Anterior vena cava (tissue), 1 donor: ENCODE measurements around a stretch of chr3.

DNA sequence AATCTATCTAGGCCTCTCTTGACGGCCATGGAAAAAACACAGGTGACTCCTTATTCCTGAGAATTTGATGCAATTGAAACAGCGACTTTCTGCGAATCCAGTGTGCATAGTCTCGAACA, 33.4 kb downstream of the ZBTB38 start:
- PRO-cap: no peak

- PRO-cap: no peak
Measured at GRCh38 chr3:141412056-141412725, 43.9 kb downstream of the ZBTB38 start.

DNA sequence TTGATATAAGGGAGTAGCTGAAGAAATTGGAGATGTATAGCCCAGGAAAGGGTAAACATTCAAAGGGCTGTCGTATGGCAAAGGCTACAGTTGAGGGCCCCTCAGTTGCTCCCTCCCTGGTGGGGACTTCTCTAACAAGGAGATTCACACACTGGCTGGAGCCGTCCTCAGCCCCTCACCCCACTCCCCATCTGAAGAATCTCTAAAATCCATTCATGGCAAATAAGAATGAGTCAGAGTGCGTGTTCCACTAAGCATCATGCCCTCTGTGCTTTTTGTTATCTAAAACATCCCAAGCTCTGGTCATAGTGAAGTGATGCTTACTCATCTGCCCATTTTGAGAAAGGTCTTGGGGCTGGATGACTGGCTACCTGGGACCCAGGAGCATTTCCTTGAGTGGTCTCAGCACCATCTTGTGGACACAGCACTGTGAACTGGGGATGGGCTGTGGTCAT, 53.2 kb downstream of the ZBTB38 start:
- PRO-cap: bidirectional peak, plus-strand start at position 335 of the sequence, minus-strand start at position 193 of the sequence

DNA sequence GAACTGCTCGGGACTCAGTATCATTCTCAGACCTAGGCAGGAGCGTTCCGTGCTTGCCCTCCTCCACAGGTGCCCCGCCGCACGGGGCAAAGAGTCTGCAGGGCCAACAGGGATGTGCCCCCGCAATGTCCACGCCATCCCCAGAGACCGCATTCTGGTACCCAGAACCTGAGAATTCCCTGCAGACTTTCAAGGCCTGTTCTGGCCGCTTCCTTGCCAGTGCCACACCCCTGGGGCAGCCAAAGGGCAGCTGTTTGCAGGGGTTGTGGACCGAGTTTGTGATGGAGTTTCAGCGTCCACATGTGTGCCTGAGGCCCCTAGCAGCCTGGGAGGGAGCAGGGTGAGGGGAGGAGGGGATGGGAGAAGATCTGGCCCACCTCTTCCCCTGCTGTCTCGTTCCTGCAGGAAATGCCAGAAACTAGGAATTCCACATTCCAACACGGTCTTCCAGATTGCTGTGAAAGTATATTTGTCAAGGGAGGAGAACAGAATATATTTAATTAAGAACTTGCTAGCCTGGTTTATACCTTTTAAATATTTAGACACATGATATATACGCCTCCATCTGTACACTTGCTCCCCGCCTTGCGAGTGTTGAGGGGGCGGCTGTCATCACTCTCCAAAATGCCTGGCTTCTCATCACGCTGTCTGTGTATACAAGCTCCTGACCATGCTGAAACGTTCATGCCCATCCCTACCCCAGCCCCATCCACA, 31.1 kb upstream of the RASA2 start:
- PRO-cap: no peak

DNA sequence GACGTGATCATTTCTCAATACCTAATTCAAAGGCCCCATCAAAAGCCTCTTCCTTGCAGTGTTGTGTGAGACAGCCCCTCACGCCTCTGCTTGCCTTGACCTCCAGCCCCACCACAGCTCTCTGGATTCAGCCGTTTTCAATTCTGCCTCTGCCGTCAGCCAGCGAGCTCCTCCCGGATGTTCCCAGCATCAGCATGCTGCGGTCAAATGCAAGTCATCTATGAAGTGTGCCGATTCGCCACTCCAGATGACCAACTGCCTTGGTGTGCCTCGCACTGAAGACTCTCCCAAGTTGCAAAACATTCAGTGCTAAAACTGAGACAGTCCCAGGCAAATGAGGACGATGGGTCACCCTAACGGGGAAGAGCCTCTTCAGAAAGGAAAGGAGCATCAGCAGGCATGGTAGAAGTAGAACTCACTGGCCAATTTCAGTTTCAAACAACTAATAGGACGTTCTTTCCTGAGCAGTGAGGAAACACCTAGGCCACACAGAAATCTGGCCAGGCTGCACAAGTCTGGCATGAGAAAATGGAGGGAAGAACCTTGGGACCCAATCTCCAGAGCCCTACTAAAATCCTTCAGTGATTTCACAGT, 30.5 kb upstream of the RASA2 start:
- PRO-cap: bidirectional peak, plus-strand start at position 246 of the sequence, minus-strand start at position 172 of the sequence

- PRO-cap: bidirectional peak, plus-strand start at chr3:141487826, minus-strand start at chr3:141487624; unidirectional peak, minus-strand start at chr3:141487893; unidirectional peak, minus-strand start at chr3:141487995
Measured at GRCh38 chr3:141487478-141488267, 846 bp downstream of the RASA2 start.

- PRO-cap: no peak
Measured at GRCh38 chr3:141498602-141499732, 12.1 kb downstream of the RASA2 start.

- PRO-cap: unidirectional peak, minus-strand start at chr3:141660270
Measured at GRCh38 chr3:141660150-141660485, 78.0 kb upstream of the RNF7 start.

DNA sequence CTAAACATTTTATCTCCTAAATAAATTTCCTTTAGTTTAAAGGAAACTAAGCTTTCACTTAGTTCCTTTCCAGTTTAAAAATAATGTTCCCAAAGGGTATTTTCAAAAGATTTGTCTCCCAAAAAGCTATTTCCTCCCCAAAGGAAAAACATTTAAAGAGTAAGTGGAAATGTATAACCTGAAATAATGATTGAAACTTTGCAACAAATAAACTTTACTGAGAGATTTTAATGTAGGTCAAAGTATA, 2.0 kb downstream of the RNF7 start:
- PRO-cap: no peak

- PRO-cap: no peak
Measured at GRCh38 chr3:141914092-141915196, 38.0 kb downstream of the ATP1B3 start.

DNA sequence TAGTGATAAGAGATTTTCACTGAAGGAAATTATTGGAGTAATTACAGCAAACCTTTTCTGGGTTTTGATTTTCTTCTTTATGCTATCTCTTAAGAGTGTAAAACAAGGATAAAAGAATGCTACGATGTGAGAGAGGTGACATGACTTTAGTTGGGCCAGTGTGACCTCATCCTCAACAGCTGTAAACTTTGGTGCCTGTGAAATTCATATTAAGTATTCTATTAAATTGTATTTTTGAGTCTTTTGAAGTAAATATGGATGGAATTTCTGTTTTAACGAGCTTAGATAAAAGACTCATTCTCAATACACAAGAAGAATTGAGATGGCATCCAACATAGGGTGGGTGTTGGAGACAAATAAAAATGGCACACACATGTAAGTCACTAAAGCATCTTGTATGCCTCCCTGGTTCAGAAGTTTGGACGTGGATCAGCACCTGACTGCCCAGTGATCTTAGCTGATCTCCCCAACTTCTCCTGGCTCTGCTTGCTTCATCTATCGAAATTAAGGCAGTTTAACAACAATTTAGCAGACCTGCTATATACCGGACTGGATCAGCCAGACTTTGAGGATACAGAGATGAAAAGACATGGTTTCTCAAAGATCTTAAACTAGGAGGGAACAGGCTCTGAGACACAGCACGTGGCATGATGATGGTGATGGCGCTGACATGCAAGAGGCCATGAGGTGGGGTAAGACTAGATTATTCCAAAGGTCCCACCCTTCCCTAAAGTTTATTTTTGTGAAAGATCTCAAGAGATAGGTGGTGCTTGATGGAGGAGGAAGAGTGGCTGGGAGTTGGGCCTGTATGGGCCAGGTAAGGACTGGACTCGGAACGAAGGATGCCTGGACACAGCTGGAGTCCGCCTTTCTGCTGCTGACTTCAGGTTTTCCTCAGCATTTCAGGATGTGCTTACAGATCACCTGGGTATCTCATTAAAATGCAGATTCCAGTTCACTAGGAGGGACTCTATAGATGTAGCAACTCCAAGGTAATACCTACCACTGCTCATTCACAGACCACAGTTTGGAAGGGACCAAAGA, 51.1 kb downstream of the ATP1B3 start:
- PRO-cap: no peak

- PRO-cap: no peak
Measured at GRCh38 chr3:141929374-141930091, 53.1 kb downstream of the ATP1B3 start.

DNA sequence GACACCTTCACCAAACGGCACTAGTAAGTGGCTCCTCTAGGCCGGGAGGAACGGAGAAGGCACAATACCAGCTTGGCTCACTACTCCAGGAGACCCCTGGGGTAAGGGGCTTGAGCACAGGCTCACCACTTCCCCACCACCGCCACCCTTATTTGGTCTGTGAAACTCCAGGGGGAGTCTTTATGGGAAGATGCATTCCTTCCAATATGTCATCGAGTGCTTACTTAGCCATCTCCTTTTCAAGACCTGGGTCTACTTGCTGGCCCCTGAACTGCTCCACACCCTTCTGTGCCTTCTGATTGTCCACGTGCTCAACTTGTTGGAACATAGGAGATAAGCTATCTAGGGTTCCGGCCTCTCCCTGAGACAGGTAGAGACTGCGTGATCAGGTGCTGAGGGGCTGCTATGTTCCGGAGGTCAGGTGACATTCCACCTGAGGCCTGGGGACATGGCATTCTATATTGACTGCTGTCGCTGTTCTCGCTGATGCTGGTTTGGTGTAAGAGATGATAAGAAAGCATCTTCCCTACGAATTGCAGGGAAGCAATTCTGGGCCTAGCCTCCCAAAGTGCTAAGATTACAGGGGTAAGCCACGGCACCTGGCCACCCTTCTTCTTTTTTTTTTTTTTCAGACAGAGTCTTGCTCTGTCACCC, 65.5 kb downstream of the ATP1B3 start:
- PRO-cap: no peak

DNA sequence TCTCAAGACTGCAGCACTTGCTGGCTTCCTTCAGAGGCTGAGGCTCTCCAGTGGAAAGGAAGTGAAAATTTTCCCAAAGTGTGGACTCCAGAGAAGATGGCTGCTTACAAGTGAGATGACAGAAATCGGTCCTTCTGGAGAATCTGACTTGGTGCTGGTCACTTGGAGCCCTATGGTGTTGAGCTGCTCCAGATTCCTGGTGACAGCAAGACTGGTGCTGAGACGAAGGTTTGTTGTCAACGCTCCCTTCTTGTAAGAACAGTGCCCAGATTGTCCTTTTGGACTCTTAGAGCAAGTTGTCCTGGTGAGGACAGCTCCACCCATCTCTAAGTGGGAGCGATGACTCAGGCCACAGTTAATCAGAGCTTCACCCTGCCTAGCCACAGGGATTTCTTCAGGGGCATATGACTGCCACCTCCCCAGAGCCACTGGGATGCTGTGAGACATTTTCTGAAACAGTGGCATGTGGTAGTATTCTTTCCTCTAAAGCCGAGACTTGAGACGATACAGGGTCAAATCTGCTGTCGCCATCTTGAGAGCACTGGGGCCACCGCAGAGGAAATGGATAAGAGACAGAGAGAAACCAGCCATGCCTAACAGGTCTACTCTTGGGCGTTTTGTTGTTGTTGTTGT, 15.7 kb upstream of the PCOLCE2 start:
- PRO-cap: no peak

- PRO-cap: no peak
Measured at GRCh38 chr3:142976396-142976959, 13.0 kb upstream of the PAQR9 start.

GRCh38 chr3:143002372-143002767, 1.0 kb downstream of the U2SURP start:
- PRO-cap: no peak

DNA sequence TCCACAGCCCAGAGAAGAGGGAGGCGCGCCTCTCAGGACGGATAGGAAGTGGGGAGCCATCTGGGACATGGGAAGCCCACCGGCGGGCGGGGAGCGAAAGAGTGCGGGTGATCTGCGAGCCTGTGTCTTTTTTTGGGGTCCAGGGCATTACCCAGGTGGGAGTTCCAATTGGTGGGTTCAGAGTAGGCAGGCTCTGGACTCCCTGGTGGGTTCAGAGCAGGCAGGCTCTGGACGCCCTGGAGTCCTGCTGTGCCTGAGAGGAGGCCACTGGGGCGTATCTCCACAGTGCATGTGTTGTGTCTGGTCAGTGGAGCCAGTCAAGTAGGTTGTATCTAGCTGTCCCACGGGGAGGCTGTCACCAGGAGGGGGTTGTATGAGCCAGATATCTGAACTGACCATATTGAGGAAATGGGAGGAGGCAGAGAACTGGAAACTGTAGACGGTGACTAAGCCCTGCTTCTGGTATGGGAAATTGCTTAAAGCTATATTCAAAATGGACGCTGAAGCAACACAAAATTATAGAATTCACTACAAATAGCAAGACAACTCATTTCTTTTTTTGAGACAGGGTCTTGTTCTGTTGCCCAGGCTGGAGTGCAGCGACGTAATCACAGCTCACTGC, 34.6 kb upstream of the CHST2 start:
- PRO-cap: no peak

DNA sequence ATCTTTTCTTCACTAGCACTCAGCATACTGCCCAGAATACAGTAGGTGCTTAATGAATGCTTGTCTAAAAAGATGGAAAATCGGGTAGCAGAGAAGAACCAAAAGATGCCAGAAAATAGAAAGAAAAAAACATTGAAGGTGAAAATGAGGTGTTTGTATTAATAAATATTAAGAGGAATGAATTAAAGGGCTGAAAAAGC, 182.6 kb downstream of the CHST2 start:
- PRO-cap: no peak

- PRO-cap: no peak
Measured at GRCh38 chr3:143352994-143353569, 233.5 kb downstream of the CHST2 start.

- PRO-cap: no peak
Measured at GRCh38 chr3:143847622-143848125, 594 bp downstream of the SLC9A9 start.